GM23338 (cell line): ENCODE results near the genes HMCN2 and PRDM12.

- PRO-cap: bidirectional peak, plus-strand start at chr9:129890161, minus-strand start at chr9:129890182; bidirectional peak, plus-strand start at chr9:129890566, minus-strand start at chr9:129890631
- RAMPAGE, long total RNA: no peak
Measured at GRCh38 chr9:129890025-129891110, 55.1 kb downstream of the USP20 start.

- PRO-cap: no peak
- RAMPAGE, long total RNA: no peak
Measured at GRCh38 chr9:129894015-129894517, 58.8 kb downstream of the USP20 start.

GRCh38 chr9:130053190-130053493 lies 564 bp upstream of the GPR107 start:
- PRO-cap: bidirectional peak, plus-strand start at chr9:130053542, minus-strand start at chr9:130053282
- RAMPAGE, long total RNA: no peak

DNA sequence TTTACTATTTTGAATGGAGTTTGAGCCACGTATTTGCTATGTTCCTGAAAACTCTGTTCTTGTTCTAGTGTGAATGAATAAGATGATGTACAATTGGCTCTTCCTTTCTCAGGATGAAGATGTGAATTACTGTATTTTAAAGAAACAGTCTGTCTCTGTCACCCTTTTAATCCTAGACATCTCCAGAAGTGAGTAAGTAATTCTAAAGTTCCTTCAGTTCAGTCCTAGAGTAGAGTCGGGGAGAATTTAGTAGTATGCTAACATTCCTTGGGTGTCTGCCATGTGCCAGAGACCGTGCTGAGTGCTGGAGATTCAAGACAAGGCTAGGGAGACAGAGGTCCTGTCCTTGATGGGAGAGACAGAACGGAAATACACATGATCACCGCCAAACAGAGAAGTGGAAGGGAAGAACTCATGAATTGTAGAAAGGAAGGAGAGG lies 23.5 kb downstream of the GPR107 start:
- PRO-cap: no peak
- RAMPAGE, long total RNA: no peak

- PRO-cap: bidirectional peak, plus-strand start at chr9:130138538, minus-strand start at chr9:130138419
- RAMPAGE, long total RNA: no peak
Measured at GRCh38 chr9:130138178-130139281, 33.7 kb upstream of the NCS1 start.

- PRO-cap: no peak
- RAMPAGE, long total RNA: no peak
Measured at GRCh38 chr9:130185958-130186405, 13.8 kb downstream of the NCS1 start.

GRCh38 chr9:130201345-130202134 lies 29.3 kb downstream of the NCS1 start:
- PRO-cap: no peak
- RAMPAGE, long total RNA: no peak

- PRO-cap: no peak
- RAMPAGE, long total RNA: no peak
Measured at GRCh38 chr9:130261279-130261843, 4.2 kb upstream of the HMCN2 start.

DNA sequence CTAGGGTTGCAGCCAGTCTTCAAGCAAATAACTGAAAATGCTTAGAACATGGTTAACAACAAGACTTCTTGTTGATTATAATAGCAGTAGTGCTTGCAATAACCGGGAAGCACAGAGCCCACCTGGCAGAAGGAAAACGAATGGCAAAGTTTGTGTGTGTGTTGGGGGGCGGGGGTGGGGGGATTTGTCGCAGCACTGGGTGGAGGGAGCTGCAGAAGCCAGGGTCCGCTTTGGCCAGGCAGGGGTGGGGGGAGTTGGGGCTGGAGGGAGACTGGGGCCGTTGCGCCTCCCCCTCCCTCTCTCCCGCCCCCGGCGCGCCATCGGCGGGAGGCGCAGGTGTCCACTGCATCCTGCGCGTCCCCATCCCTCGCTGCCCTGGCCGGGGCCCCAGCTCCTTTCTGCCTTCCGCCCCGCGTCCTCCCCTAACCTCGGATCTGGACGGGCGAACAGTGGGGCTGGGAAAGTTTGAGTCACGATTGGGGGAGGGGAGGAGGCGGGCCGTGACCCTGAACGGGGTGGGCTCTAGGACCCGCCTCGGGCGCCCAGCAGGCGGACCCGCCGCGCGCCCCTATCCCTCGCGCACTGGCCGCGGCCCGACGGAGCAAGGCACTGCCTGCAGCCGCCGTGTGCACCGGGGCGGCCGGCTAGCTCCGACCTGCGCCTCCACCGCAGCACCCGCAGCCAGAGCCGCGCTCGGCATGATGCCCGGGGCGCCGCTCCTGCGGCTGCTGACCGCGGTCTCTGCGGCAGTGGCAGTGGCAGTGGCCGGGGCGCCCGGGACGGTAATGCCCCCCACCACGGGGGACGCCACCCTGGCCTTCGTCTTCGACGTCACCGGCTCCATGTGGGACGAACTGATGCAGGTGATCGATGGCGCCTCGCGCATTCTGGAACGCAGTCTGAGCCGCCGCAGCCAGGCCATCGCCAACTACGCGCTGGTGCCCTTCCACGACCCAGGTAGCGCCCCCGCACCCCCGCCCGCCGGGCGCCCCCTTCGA lies at the start of gene HMCN2:
TSS of gene HMCN2 (plus strand) at position 580 of the 998 bp plus-strand sequence.
- PRO-cap: bidirectional peak, plus-strand start at position 582 of the sequence, minus-strand start at position 436 of the sequence; bidirectional peak, plus-strand start at position 849 of the sequence, minus-strand start at position 901 of the sequence
- RAMPAGE, long total RNA: no peak

GRCh38 chr9:130266179-130267025 lies 842 bp downstream of the HMCN2 start:
- PRO-cap: bidirectional peak, plus-strand start at chr9:130266493, minus-strand start at chr9:130266392; unidirectional peak, minus-strand start at chr9:130266693; unidirectional peak, minus-strand start at chr9:130266904
- RAMPAGE, long total RNA: no peak

- PRO-cap: unidirectional peak, plus-strand start at chr9:130289489
- RAMPAGE, long total RNA: no peak
Measured at GRCh38 chr9:130289376-130289781, 23.8 kb downstream of the HMCN2 start.

DNA sequence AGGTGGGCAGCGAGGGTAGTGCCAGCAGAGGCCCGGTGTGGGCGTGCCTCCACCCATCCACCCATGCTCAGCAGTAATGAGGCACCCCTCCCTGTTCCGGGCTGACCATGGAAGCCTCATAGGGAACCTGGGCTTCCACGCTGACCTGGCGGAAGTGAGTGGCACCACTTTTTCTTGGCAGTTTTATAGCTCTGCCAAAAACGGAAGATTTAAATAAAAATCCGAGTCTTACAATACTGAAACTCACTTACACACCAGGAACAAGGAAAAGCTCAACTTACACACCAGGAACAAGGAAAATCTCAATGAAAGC lies 30.6 kb upstream of the ASS1 start:
- PRO-cap: no peak
- RAMPAGE, long total RNA: no peak

DNA sequence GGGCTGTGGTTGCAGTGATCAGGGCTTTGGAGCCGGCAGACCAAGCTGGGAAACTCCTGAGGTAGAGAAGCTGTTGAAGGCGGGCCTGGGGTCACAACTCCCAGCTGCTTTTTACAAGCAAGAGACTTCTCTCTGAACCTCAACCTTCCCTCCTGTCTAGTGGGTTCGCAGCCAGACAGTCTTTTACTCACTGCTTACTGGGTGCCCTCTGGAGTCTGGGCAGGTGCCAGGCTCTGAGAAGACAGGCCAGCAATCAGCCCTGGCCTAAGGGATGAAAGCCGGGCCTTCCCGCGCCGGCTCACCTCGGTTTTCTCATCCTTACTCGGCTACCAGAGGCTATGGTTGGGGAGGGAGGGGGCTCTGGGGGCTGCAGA lies 683 bp upstream of the ASS1 start:
- PRO-cap: no peak
- RAMPAGE, long total RNA: no peak

DNA sequence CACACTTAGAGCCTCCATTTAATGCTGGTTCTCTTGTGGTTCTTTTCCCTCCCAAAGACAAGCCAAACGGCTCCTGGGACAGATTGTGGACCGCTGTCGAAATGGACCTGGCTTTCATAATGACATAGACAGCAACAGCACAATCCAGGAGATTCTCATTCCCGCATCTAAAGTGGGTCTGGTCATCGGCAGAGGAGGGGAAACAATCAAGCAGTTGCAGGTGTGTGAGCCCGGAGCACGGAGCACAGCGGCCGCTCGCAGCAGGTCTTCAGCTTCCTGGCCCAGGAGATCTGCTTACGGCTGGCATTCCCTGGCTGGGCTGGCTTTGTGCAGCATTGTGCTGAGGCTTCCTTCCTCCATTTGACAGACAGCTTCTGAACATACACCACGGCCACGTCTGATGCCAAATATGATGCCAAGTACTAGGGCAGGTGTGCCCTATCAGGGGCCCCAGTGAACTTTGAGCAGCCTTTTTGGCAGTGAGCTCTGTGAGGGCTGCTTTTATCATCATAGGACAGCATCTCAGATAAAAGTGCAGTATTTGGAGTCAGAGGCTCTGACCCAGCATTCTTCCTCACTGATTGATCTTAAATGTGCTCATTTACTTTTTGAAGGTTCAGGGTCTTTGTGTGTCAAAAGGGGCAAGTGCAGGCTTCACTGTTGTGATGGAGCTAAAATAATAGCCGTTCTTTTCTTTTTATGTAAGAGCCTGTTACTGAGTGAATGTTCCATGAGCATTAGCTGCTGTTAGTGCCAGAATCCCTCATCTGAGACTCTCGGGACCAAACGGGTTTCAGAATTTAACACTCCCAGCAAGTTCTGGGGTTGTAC lies 37.1 kb downstream of the FUBP3 start:
- PRO-cap: no peak
- RAMPAGE, long total RNA: no peak

- PRO-cap: no peak
- RAMPAGE, long total RNA: no peak
Measured at GRCh38 chr9:130664341-130664670, at the start of gene PRDM12. Gene PRDM12, plus strand, starts transcription at chr9:130664594.

DNA sequence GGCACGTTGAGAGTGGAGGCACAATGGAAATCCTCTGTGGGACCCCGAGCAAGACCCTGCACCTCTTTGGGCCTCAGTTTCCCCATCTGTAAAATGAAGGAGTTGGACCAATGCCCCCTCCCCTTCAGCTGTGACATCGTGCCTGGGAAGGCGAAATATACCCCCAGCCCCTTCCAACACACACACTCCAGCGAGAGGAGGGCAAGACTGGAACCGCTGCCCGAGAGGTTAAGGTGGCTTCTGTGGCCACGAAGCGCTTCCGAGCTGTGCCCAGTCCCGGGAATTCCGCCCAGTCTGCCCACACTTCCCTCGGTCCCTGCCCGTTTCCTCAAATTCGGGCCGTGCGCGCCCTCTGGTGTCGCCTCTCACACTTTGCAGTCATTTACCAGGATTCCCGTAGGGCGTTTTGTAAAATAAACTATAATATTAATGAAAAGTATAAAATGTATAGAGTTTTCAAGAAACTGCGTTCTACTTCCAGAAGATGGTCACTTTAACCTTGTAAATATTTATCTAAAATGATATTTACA lies 11.2 kb upstream of the EXOSC2 start:
- PRO-cap: unidirectional peak, minus-strand start at position 296 of the sequence
- RAMPAGE, long total RNA: no peak

GRCh38 chr9:130745950-130746919 lies 52.7 kb downstream of the EXOSC2 start:
- PRO-cap: no peak
- RAMPAGE, long total RNA: no peak

DNA sequence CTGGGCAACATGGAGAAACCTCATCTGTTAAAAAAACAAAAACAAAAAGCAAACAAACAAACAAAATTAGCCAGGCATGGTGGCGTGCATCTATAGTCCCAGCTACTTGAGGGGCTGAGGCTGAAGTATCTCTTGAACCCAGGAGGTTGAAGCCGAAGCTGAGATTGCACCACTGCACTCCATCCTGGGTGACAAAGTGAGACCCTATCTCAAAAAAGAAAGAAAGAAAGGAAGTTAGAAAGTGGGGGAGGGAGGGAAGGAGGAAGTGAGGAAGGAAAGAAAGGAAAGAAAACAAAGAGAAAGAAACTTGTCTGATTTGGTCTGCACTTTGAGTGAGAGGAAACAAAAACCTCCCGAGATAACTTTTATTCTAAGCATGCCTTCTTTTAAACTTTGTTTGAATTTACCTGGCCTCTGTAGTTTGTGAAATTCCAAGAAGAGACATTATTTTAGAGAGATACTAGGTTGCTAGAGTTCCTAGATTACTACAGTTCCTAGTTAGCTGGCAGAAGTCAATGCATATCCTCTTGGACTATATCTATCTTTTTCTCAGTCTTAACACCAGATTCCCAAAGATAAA lies 60.3 kb upstream of the ABL1 start:
- PRO-cap: no peak
- RAMPAGE, long total RNA: no peak

- PRO-cap: no peak
- RAMPAGE, long total RNA: no peak
Measured at GRCh38 chr9:130794306-130795026, 40.6 kb upstream of the ABL1 start.

GRCh38 chr9:130866337-130866896 lies 30.2 kb downstream of the QRFP start:
- PRO-cap: unidirectional peak, plus-strand start at chr9:130866624
- RAMPAGE, long total RNA: no peak